Myometrial cell (primary cell): ENCODE measurements around a stretch of chr12.

DNA sequence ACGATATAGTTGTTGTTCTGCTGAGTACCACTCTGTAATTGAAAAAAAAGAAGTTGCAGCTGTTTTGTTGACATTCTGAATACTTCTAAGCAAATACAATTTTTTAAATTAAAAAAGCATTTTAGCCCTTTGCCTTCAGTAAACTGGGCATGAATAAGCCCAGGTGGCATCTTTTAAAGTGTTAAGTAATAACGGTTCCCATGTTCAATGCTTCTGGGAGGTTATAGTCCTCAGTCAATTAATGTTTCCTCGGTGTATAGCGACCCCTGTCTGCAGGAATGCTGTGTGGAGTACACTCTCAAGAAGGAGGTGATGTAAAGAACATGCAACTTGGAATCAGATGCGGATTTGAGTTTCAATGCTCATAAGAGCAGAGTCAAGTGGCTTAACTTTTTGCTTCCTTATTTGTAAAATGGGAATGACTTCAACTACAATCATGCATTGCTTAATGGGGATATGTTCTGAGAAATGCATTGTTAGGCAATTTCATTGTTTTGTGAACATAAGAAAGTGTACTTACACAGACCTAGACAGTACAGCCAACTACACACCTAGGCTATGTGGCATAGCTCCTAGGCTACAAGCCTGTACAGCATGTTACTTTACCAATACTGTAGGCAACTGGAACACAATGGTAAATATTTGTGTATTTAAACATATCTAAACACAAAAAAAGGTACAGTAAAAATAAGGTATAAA, 6.9 kb upstream of the MRPS35 start:
- RAMPAGE, long total RNA: no peak

DNA sequence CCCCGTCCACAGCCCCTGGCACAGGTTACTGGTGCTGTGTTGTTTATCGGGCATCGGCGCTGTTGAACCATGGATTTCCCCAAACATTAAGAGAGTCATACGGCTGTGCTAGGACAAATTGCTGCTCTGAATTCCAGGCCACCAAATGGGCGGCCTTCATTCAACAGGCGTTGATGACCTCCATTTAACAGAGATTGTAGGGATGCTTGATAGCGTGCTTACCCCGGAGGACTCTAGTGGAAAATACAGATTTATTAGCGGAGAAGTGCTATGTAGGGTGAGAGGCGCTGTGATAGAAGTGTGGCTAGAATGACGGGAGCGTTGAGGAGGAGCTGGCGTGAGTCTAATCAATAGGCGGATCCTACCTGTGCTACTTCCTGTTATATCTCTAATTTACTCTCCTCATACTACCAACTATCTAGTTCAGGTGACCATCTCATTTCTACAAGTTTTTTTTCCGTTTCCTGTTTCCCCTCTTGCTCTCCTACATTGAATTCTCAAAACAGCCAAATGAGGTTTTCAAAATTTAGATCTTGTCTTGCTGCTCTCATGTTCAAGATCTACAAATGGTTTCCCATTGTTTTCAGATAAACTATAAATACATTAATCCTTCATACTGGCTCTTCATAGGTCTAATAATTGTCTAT, 719 bp downstream of the MRPS35 start:
- RAMPAGE, long total RNA: no peak

DNA sequence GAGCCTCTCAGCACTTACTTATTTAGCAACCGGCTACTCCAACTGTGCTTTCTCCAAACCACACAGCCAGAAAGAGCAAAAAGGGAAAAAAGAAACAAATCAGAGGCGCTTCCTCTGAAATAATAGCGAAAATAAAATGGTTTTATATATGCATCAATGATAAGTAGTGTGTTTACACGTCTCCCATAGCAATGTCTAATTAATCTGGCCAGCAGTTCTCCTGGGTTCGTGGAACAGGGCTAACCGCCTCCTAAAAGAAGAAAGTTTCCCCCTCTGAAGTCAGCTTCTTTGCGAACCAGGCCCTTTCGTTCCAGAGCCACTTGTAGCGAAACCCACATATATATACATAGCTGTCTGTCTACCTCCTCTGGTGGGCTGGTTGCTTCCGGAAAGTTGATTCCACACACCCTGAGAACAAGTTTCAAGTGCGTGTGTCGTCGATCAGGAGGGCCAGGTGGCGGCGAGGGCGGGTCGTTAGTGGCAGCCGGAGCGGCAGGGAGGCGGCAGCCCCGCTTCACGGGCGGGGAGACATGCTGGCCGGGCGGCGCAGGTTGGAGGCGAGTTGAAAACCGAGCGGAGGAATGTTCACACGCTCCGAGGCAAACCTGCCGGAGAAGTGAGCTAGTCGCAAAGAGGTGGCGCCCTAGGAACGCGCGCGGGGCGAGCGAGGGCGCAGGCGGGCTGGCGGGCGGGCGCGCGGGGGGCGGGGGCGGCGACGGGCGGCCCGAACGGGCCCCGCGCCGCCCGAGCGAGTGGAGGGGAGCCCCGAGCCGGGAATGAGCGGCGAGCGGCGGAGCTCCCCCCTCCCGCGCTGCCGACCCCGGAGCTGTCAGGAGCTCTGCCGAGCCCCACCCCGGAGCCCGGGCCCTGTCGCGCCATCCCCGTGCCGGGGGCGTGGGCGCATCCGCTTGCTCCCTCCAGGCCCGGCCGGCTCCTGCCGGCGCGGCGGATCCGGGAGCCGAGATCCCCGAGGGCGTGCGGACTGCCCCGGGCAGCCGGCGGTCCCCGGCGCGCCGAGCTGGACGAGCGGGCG, 2.6 kb downstream of the PTHLH start:
- RAMPAGE, long total RNA: no peak

GRCh38 chr12:27970696-27971871, 1.4 kb downstream of the PTHLH start:
- RAMPAGE, long total RNA: no peak

DNA sequence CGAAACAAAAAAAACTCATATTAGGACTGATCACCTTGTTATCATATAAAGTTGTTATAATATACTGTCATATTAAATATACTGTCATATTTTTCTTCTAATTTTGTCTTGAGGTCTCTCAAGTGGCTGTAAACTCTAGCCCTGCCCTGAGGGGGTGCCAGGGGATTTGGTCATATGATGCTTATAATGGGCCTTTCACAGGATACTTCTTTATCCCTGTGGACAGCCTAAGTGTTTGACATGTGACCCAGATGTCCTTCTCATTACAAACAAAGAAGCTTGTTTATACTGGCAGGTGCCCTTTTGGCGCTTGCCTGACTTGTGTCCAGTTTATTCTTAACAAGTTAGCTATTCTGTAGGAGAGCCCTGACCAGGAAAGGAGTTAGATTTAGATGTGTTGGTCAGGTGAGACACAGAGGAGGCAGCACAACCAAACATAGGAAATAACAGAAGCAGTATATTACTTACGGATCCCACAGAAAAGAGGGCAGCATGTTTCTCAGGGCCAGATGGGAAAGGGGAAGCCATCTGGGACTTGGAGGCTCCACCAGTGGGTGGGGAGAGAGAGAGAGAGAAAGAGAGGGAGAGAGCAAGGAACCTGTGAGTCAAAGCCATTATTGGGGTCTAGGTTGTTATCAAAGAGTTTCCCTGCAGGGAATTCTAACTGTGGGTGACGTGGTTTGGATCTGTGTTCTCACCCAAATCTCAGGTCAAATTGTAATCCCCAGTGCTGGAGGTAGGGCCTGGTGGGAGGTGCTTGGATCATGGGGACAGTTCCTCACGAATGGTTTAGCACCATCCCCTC, 52.0 kb downstream of the CCDC91 start:
- RAMPAGE, long total RNA: no peak

GRCh38 chr12:28248593-28249197, 58.4 kb downstream of the CCDC91 start:
- RAMPAGE, long total RNA: no peak

GRCh38 chr12:28323410-28324215, 133.4 kb downstream of the CCDC91 start:
- RAMPAGE, long total RNA: no peak

DNA sequence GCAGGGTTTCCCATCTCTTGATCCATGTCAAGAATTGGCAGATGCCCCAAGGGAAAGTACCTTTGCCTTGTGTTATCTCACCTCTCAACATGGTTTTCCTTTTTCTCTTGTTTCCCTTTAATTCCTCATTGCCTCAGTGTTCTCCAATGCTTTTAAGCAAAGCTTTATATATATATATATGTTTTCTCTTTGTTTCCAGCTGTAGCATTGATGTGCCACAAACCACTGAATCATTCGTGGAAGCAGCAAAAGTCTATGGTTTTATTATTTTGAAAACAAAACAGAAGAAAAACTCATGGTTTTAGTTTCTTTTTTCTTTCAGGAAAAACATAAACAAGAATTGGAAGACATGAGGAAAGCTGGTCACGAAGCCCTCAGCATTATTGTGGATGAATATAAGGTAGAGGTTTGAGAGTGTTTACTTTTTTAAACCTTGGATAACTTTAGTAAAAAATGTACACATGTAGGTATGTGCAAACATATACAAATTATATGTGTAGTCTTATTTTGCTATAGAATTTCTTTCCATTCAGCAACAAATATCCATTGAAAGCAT, 171.9 kb downstream of the CCDC91 start:
- RAMPAGE, long total RNA: no peak

GRCh38 chr12:29340459-29341632, 40.1 kb downstream of the ERGIC2 start:
- RAMPAGE, long total RNA: no peak

- RAMPAGE, long total RNA: no peak
Observed at GRCh38 chr12:29583025-29583772, 85.7 kb upstream of the OVCH1 start.

DNA sequence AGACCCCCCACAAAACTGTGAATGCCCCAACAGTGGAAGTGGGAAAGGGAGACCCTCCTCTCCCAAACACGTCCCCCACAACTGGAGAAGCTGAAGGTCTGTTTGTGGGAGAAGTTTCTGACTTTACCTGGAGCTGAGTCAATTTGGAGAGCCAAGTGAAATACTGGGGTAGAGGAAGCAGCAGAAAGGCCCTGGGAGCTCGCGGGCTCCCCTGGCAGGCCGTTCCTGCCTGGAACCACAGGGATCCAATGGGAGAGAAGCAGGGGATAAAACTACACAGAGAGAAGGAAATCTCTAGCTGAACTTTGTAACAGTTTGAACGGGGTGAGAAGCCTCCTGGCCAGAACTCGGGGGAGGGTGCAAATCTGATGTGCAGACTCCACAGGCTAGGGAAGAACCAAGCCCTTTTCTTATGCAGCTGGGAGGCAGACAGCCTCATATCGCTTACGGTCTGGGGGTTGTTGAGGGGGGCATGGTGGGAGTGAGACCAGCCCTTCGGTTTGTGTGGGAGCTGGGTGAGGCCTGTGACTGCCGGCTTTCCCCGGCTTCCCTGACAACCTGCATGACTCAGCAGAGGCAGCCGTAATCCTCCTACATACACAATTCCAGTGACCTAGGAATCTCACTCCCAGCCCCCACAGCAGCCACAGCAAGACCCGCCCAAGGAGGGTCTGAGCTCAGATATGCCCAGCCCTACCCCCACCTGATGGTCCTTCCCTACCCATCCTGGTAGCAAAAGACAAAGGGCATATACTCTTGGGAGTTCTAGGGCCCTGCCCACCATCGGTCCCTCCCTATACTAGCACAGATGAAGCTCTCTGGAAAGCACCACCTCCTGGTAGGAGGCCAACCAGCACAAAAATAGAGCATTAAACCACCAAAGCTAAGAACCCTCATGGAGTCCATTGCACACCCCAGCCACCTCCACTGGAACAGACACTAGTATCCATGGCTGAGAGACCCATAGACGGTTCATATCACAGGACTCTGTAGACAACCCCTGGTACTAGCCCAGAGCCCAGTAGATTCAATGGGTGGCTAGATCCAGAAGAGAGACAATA, 143.0 kb downstream of the TMTC1 start:
- RAMPAGE, long total RNA: no peak

GRCh38 chr12:29710167-29710628, 73.5 kb downstream of the TMTC1 start:
- RAMPAGE, long total RNA: no peak

DNA sequence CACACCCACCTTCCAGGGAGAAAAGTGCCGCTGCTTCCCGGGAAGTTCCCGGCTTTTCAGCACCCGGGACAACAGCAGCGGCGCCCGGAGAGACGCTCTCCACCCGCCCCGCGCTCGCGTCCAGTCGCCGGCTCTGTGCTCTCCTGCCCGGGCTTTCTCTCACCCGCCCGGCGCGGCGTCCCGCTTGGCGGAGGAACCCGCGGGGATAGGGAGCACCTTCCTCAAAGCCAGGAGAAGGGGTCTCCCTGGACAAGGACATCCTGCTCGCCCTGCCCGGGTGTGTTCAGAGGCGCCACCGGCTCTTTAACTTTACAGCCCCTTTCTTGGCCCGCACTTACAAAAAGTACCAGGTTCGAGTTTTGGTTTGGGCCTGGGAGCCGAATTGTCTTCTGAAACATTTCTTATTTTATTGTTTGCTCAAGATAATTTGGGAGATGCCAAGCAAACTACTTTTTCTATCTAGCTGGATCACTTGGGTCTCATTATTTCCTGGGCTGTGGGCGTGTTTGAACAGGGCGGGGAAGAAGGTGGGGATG, 625 bp upstream of the TMTC1 start:
- RAMPAGE, long total RNA: no peak

GRCh38 chr12:30404575-30404774, 291.2 kb downstream of the IPO8 start:
- RAMPAGE, long total RNA: no peak

DNA sequence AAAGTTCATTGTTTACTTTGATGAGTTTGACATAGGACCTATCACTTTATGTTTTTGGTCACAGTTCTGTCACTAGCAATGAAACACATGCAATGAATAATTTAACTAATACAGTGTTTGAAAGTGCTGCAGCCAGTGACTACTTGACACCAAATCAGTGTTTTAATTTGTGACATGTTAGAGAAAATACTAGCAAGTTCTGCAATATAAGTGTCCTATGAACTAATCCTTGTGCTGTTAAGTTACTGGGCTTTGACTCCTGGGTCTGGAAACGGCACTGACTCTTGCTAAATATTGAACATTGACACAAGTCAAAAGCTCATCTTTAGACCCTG, 268.2 kb downstream of the IPO8 start:
- RAMPAGE, long total RNA: no peak

DNA sequence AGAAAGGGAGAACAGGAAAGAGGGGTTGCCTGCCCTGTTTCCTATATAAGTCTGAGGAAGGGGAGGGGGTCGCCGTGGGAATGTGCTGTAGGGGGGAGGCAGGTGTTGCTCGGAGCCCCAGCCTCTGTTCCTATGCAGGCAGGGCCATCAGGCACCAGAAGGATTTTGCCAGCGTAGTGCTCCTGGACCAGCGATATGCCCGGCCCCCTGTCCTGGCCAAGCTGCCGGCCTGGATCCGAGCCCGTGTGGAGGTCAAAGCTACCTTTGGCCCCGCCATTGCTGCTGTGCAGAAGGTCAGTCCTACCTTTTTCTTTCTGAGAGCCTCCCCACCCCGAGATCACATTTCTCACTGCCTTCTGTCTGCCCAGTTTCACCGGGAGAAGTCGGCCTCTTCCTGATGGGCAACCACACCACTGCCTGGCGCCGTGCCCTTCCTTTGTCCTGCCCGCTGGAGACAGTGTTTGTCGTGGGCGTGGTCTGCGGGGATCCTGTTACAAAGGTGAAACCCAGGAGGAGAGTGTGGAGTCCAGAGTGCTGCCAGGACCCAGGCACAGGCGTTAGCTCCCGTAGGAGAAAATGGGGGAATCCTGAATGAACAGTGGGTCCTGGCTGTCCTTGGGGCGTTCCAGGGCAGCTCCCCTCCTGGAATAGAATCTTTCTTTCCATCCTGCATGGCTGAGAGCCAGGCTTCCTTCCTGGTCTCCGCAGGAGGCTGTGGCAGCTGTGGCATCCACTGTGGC, 29.9 kb downstream of the DDX11 start:
- RAMPAGE, long total RNA: no peak

- RAMPAGE, long total RNA: no peak
Observed at GRCh38 chr12:31116790-31118068, 43.6 kb downstream of the DDX11 start.

DNA sequence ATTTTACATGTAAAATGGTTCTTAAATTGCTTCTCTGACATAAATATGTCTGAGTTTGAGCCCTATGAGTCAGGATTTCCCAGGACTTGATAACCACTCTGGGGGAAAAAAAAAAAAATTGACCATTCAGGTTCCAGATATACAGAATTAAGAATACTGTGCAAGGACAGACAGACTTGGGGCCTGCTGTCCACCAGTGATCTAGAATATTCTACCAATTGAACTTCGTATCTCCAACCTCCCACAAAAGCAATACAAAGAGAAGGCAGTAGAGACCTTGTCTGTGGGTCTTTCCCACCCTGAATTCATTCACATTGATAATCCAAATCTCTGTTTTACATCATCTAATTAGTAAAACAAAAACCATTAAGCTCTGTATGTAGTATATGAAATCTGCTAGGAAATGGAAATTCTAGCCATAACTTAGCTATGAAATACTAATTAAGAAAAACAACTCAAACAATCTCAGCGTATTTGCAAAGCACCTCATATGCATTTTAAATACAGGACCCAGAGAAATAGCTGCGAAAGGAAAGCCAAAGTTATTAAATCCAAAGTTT, 4.0 kb downstream of the SINHCAF start:
- RAMPAGE, long total RNA: no peak

GRCh38 chr12:31340149-31340696, 14.3 kb upstream of the SINHCAF start:
- RAMPAGE, long total RNA: no peak

GRCh38 chr12:31369970-31370773, 44.2 kb upstream of the SINHCAF start:
- RAMPAGE, long total RNA: no peak